Measurements from ENCODE around the gene MOGAT3.

DNA sequence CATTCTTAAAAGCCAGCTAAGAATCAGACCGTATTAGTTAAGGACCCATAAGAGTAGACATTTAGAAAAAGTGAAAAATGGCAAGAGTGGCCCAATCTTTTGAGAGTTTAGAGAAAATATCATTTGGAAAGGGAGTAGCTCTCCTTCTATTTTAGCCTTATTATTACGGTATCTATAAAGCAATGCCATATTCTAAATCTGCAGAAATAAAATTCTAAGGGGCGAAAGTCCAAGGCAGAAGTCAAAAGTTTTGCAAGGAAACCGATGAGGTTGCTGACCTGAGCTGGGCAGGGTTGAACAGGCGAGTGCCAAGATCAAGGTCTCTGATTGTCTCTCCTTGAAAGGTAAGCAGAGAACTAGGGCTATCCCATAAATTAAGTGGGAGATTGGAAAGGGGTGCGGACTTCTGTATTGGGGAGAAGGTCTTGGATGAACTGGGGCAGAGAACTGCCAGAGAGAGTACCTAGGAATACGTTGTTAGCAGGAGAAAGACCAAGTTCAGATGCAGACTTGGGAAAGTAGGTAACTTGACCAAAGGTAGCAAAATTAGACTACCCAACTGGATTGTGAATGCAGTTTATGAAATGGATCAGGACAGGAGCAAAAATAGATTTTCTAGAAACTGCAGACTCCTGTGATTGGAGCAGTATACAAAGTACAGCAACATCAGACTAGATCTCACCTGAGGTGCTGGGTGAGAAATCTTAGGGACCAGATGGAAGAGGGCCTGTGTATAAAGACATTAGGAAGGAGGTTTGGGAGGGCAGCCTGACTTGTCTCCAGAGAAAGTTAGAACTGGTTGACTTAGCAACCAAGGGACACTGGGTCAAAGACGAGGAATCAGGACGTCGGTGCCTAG lies 11.9 kb downstream of the TRIM56 start:
- PRO-cap = no peak

DNA sequence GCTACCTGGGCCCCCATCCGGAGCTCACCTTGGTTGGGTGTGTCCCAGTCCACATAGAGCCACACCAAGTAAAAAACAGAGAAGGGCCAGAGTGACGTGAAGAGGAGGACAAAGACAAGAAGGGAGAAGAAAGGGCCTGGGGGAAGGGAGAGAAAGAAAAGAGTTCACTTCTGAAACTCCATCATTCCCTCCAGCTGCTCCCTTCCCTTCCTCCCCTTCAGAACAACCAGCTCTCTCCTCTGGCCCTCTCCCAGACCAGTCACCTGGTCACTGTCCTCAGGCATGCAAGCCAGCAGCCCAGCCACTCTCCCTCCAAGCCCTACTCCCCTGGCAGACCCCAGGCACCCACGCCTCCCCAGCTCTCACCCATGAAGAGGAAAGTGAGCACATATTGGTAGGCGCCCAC lies 453 bp downstream of the MOGAT3 start:
- PRO-cap = no peak

- PRO-cap = no peak
Observed at GRCh38 chr7:101200786-101201347, at the start of gene MOGAT3. MOGAT3 (minus strand) TSS chr7:101201036.

- PRO-cap = no peak
Observed at GRCh38 chr7:101236883-101237531, 595 bp downstream of the CLDN15 start.

GRCh38 chr7:101289598-101290268 lies 31.9 kb downstream of the IFT22 start:
- PRO-cap = no peak

DNA sequence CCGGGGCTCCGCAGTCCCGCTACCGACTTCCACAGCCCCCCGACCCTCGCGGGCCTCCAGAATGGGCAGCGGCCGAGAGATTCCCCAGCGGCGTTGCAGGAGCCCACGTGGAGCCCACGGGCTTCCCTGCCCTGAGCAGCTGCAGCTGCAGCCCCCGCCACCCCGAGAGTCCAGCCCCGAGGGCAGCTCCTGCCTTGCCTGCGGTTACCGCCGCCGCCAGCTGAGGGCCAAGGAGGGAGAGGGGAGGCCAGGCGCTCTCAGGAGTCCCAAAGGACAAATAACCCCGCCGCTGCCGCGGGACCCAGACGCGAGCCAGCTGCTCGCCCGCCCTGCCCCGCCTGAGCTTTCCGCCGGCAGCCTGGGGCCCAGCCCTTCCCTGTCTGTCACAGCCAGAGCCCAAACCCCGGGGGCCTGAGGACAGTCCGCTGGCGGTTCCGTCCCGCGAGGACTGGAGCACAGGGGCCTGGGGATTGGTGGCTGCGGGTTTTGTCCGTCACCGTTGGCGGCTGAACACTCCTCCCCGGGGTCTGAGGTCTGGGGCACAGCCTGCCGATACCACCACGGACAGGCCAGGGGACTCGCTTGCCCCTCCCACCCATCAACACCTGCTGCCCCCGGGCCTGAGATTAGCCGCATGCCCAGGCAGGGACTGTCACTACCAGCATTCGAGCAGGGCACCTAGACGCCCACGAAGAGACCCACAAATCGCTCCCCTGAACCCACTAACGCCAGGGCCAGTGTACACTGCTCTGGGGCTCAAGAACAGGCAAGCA lies 21.5 kb downstream of the IFT22 start:
- PRO-cap = no peak

GRCh38 chr7:101437069-101437704 lies 74.5 kb downstream of the COL26A1 start:
- PRO-cap = no peak

DNA sequence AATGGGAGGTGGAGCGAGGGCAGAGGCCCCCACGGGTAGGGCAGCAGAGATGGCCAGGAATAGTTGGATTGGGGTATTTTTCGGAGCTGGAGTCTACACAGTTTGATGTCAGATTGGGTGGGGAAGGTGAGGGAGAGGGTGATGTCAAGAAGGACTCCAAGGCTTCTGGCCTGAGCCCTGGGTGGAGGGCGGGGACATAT lies 78.2 kb upstream of the CUX1 start:
- PRO-cap = no peak

DNA sequence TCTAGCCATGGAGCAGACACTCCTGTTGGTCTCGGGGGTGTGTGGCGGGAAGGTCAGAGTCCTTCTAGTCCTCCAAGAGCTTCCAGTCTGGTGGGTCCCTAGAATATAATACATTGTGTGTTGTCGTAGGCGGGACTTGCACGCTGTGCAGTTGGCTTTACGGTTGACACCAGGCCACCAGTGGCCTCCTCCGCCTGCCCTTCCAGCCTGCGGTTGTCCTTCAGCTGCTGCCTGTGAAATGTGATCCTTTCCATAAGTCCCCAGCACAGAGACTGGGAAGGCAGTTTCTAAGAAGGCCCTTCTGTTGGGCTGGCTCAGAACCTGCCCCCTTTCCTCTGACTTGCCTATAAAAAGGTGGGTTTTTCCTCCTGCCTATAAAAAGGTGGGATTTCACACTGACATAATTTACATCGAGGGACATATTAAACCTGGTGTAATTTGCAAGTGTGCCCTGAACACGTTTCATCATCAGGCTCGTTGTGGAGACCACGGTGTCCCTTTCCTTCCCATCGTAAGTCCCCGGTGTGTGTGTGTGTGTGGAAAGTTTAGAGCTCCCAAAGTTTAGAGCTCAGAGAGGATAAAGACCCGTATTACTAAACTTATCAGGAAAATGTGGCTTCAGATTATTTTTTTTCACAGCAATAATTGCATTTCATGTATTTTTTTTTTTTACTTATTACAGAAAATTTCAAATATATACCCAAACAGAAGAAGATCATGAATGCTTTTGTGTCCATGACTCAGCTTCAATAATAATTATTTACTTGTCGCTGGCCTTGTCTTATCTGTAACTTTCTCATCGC lies 45.0 kb downstream of the CUX1 start:
- PRO-cap = no peak

DNA sequence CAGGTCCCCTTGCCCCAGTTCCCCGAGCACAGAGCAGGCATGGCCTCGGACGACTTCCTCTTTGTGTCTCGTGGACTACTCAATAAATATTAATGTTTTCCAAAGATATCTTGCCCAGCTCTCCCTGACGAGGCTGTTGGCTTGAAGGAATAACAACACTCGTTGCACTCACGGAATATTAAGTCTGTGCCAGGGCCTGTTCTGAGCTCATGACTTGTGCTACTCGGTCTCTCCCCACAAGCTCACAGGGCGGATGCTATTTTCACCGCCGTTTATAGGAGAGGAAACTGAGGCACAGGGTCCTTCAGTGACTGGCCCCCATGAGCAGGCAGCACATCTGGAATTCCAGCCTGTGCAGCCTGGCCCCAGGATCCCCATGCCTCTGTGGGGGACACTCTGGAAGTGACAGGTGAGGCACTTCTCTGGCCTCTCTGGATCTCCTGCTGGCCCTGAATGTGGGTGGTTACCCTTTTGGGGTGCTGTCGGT lies 68.3 kb downstream of the CUX1 start:
- PRO-cap = no peak

- PRO-cap = no peak
Observed at GRCh38 chr7:102121661-102121860, 165.1 kb upstream of the SH2B2 start.

DNA sequence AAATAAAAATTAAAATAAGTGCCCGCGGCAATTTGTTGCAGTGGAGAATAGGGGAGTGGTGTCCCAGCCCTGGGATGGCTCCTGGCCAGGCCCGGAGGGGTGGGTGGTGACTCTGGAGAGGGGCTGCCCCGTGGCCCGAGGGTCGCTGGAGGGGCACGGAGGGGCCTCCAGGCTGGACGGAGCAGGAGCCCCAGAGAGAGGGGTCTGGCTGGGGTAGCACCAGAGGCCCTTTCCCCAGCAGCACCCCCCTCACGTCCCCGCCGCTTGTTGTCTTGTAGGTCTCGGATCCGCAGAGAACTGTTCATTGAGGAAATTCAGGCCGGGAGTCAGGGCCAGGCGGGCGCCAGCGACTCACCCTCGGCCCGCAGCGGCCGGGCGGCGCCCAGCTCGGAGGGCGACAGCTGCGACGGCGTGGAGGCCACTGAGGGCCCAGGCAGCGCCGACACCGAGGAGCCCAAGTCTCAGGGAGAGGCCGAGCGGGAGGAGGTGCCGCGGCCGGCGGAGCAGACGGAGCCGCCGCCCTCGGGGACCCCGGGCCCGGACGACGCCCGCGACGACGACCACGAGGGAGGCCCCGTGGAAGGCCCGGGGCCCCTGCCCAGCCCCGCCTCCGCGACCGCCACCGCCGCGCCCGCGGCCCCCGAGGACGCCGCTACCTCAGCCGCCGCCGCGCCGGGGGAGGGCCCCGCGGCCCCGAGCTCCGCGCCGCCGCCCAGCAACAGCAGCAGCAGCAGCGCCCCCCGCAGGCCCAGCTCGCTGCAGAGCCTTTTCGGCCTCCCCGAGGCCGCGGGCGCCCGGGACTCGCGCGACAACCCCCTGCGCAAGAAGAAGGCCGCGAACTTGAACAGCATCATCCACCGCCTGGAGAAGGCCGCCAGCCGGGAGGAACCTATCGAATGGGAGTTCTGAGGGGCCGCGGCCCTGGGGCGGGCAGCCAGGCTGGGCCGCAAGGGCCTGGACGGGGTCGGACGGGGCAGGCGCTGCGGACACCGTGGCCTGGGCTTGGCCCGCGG lies 38.2 kb upstream of the SH2B2 start:
- PRO-cap = no peak

DNA sequence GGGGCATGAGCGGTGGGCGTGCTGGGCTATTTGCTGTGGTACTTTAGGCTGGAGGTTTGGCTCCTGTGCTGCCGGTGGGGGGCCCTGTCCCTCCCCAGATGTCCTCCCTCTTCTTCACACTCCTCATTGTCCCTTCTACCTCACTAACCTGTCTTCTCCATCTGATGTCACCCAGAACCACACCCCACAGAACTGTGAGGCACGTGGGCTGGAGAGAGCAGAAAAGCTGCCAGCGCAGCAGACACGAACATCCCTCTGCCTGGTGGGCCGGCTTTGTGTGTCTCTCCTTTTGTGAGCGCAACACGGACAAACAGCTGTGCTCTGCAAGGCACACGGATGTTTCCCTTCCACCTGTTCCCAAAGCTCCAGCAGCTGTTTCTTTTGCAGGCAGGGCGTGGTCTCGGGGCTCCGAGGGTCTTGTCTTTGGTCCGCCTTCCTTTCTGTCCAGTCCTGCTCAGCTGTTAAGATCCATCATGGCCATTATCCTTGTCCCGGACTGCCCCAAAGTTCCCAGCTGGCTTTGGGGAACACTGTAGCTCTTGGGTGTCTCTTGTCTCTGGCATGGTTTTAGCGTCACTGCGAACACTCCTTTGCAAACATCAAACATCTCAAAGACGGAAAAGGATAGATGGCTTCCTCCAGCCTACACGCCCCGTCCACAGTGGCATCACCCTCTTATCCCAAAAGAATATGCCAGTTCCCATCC lies 32.7 kb upstream of the SH2B2 start:
- PRO-cap = no peak

DNA sequence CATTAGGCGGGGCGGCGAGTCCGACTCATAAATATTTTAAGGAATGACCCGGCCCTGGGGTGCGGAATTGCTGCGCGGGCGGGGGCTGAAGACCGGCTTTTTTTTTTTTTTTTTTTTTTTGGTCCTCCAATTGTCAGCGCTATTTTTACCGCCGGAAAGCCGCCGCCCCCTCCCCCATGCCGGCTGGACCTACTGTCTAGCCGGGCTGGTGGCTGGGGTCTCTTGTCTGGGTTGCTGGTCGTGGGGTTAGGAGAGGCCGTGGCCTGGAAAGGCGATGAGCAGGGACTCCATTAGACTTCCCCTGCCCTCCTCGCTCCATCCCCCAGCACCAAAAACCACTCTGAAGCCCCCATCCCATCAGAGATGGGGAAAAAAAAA lies 6.4 kb downstream of the SH2B2 start:
- PRO-cap = no peak

GRCh38 chr7:102415528-102416201 lies 17.7 kb upstream of the ORAI2 start:
- PRO-cap = unidirectional peak, minus-strand start at chr7:102416005

- PRO-cap = no peak
Observed at GRCh38 chr7:102822201-102822708, 73.5 kb downstream of the FAM185A start.

DNA sequence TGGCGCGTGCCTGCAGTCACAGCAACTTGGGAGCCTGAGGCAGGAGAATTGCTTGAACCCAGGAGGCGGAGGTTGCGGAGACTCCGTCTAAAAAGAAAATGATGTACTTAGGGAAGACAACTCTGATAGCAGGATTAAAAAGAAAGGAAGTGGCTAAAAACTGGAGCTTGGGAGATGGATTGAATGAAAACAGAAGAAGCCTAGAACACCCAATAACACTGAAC lies 17.0 kb downstream of the NAPEPLD start:
- PRO-cap = no peak

GRCh38 chr7:103151937-103152341 lies 3.0 kb upstream of the NAPEPLD start:
- PRO-cap = no peak

- PRO-cap = no peak
Observed at GRCh38 chr7:103311880-103312393, 14.7 kb downstream of the PMPCB start.

DNA sequence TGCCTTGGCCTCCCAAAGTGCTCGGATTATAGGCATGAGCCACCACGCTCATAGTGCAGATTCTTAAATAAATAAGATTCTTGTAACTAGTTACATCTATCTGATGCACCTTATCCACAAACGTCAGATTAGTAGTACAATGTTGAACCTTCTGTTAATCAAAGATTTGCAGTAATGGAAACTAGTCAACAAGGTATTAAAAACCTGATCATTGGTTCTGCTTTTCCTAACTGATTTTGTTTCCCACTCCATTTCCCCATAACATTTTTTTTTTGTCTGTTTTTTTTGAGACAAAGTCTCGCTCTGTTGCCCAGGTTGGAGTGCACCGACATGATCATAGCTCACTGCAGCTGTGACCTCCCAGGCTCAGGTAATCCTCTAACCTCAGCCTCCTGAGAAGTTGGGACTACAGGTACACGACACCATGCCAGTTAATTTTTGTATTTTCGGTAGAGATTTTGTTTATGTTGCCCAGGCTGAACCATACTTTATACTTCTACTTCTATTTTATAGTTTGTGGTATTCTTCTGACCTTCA lies 20.7 kb downstream of the PMPCB start:
- PRO-cap = no peak

All from left lung (tissue), 1 donor.